Aortic smooth muscle cell (primary cell): ENCODE measurements around the genes FBXO40, MIX23 and PDIA5.

DNA sequence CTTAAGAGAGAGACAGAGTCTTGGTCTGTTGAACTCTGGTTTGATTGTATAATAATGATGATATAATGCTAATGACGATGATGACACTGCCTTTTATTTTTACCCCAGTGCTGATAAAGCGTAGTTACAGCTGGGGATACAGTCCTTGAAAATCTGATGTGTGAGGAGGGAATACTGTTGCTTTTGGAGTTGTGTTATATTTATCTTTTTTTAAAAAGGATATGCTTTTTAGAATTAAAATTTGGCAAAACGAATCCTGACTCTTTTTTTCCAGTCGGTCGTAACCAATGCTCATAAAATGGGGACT is 1.1 kb downstream of the STXBP5L start:
- RRBS, result no CpG with 5 or more reads among the region's 5 CpGs

DNA sequence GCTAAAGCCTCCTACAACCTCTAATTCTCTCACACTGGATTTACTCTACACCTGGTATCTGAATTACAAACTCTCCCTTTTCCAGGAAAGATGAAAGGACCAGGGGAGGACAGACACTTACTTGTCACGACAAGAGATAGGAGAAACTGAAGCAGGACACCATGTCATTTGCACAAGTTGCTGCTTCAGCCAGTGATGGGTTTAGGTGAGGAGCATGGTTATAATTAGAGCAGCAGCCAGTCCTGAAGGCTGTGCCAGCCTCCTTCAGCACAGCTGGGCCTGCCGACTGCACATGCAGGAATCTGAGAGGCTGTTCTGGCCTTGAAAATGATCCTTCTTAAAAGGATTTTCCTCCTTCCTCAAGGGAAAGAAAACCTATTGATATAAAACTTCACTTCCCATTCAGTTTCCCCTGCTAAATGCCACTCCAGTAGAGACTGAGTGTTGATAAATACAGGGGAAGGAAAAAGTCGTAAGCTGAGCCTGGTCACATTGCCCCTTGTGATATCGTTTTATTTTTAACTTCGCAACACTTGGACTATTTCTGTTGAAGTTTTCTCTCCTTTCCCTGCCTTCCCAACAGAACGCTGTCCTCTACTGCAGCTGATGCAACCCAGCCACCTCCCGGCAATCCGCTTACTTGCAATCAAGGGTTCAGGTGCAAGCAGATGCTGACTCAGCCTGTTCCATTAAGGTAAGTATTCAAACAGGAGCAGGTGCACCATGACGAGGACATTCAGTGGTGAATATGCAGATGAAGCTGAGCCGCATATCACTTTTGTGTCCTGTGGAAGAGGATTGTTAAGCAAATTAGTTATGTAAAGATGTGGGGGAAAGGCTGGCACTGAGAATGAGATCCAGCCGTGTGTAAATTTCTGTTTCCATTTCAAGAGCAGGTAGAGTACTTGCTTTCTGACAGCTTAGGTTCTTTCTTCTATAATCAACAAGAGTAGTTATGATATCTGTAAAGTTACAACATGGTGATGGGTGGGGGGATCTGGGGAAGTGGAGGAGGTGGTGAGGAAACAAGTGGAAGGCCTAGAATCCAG is at the start of gene FBXO40:
FBXO40 (plus strand) TSS at position 571 of the 1,049 bp plus-strand sequence.
- RRBS, result no CpG with 5 or more reads among the region's 11 CpGs

DNA sequence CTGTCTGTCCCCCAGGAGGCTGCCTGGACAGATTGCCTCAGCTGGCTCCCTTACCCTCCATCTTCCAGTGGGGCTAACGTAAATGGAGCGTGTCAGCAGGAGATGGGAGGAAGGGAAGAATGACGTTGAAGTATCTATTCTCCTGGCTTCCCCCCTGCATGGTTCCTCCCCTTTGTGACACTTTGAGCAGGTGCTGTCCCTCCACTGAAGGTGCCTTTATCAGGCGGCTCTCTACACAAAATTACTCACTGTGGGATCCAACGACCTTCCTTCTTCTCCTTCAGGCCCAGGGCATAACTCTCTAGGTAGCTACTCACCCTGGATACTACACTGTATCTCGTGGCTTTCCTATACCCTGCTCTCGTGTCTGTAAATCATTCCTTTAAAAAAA is 31.3 kb downstream of the FBXO40 start:
- RRBS, result no CpG with 5 or more reads among the region's 7 CpGs

DNA sequence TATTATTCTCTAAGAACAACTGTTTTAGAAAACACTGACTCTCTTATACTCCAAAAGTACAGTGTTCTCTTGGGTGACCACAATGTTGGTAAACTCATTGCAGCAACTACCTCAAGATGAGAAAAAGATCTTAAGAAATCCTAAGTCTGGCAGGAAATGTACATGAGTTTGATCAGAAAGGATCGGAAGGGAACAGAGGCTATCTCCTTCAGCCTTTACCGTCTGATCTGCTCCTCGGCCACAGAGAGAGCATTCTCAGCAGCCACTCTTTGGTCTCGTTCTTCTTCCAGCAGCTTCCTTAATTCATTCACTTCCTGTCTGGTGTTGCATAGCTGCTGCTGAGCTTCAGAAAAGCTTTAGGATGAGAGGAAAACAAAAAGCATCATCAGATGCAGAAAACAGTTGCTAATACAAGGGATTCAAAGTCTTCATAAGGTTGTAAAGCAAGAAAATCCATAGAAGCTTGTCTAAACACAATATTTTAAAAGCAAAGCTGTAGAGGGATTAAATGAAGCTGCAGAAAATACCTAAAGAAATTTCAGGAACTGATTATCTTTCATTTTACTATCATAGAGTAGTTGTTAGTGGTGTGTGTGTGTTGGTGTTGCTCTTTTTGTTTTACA is 6.7 kb upstream of the HCLS1 start:
- RRBS, result no CpG with 5 or more reads among the region's 4 CpGs

DNA sequence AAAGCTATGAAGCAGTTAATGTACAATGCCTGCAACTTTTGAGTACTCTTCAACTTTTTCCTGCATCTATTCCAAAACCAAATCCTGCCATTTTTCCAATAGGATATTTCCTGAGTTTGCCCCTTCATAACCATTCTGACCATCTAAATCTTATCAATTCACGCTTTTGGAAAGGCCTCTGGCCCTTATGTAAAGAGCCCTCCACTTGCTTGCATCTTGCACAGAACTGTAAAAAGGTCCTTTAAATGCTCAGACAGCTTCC is 1.1 kb downstream of the GOLGB1 start:
- RRBS, result no CpG with 5 or more reads among the region's 1 CpG

- RRBS, result no CpG with 5 or more reads among the region's 22 CpGs
Measured at GRCh38 chr3:121749786-121750407, 356 bp upstream of the GOLGB1 start.

- RRBS, result no CpG with 5 or more reads among the region's 28 CpGs
Measured at GRCh38 chr3:122382658-122383530, at the start of gene MIX23. MIX23 (minus strand) TSS chr3:122383231.

DNA sequence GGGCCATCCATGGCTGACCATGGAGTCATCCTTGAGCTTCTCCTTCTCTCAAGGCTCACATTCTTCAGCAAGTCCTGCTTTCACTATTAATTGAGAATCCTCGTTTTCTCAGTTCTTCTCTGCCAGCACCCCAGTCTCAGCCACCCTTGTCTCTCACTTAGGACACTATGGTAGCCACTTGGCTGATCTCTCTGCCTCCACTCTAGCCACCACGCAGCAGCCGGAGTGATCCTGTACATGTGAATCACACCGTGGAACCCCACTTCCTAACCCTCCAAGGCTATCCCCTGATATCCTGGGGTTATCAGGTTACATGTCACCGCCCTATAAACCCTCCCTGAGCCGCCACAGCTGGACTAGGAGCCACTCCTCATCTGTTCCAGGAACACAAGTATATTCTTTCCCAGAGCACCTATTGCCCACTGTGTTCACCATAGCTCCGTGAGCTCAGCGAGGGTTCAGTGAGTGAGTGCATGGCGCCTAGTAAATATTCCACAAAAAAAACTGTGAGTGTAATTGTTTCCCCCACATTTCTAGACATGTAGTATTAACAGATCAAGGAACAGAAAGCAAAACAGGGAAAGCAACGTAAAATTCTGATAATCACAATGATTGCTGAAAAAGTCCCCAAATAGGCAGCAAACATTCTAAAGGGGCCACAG is 712 bp upstream of the PARP14 start:
- RRBS, result no CpG with 5 or more reads among the region's 10 CpGs

- RRBS, result no CpG with 5 or more reads among the region's 5 CpGs
Measured at GRCh38 chr3:122740517-122740899, 53.1 kb downstream of the HSPBAP1 start.

DNA sequence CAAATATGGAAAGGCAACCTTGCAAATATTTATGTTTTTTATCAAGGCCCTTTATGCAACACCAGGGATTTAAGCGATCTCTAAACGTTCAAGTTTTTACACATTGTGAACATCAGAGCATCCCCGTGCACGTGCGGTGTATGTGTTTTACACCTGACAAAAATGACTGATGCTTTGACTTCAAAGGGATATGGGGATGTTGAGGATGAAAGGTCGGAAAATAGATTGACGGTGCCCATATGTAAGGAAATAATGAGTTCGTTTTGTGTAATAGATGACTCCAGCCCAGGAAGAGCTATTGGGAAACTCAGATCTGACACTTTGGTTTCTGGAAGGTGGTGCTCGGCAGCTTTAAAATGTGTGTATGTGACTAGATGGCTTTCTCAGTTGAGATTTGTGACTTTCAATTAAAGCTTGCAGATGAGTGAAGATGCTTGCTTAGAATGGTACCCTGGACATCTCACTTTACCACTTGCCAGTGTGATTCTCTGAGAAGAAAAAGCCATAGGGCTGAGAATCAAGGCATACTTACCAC is 906 bp downstream of the SLC49A4 start:
- RRBS, result no CpG with 5 or more reads among the region's 9 CpGs

- RRBS, result no CpG with 5 or more reads among the region's 7 CpGs
Measured at GRCh38 chr3:122881328-122881869, 86.5 kb downstream of the SLC49A4 start.

DNA sequence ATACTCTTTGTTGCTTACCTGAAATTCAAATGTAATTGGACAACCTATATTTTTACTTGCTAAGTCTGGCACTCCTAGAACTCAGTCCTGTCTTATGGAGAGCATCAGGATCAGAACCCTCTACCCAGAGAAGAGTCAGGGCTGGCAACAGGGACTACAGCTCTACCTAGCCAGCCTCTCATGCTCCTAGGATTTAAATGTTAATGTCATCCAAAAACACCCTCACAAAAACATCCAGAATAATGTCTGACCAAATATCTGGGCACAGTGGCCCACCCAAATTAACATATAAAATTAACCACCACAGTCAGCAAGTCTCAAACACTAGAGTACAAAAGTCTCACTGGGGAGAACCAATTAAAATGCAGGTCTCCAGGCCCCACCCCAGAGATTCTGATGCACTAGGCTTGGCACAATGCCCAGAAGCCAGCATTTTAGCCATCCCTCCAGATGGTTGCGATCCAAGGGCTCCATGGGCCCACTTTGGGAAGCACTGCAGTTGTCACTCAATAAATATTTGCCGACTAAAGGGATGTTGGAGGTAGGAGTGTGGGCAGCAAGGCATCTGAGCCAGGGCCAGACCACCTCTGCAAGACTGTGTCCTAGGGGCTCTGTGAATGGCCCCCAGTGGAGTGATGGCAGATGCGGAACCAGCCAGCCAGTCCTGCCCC is 50.0 kb downstream of the SEMA5B start:
- RRBS, result no CpG with 5 or more reads among the region's 3 CpGs

GRCh38 chr3:123066630-123067971 is at the start of gene PDIA5:
PDIA5 (plus strand) TSS chr3:123067025.
- RRBS, result 3% methylated on average over 51 of the region's 91 CpGs

DNA sequence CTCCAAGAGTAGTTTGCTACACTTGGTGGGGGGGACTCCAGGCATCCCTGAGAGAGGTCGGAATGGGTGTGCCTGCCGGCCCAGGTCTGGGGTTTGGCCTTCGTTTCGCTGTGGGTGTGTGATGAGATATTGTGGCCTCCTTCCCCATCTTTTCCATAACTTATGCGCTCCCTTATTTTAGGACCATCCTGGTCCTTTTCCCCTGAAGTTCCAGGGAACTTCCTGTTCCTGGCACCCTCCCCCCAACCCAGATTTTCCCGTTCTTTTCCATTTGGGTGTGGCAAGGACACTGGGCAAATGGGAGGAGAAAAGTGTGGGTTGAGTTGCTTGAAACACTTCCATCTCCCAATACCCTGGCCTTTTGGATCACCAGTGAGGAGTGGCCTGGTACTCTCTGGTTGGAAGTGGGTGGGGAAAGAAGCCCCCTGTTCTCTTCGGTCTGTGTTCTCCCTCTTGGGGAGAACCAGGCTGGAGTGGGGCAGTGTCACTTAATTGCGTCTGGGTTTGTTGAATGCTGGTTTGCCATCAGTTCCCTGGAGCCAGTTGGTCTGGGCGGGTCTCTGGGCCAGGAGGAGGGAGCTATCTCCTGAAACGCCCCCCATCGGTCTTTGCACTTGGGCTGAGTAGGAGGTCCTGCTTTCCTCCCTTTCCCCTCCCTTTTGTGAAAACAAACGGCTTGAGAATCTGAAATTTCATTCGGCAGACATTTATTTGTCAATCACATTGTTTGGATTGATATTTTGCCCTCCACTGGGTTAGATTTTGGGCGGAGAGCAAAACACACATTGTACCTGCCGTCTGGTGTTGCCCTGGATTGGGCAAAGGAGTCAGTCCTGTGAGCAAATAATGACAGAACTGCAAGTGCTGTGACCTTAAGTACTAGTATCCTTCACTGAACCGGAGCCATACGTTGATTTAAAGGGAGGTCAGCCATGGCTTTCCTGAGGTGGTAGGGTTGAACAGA is 1.4 kb downstream of the PDIA5 start:
- RRBS, result no CpG with 5 or more reads among the region's 17 CpGs

DNA sequence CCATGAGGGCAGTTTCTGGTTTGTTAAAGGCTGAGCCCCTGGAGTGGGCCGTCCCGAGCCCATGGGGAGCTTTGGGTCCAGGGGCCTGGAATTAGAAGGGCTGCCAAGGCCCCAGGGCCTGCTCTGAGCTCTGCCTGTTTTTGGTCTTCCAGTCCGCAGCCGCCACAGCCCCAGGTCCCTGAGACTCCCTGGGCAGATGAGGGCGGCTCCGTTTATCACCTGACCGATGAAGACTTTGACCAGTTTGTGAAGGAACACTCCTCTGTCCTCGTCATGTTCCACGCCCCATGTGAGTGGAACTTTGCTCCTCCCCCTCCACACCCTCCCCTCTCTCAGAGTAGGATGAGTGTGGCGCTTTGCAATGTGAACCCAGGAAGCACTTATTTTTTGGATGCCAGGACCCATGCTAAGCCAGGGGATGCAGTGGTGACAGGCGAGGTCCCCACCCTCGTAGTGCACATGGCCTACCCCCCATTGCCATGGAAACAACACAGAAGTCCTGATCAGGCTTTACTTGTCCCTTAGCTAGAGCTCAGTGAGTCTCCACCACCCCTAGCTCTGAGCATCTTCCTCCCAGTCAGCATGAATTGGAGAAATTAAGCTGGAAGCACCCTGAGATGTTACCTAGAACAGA is 63.6 kb downstream of the PDIA5 start:
- RRBS, result no CpG with 5 or more reads among the region's 12 CpGs

- RRBS, result no CpG with 5 or more reads among the region's 4 CpGs
Measured at GRCh38 chr3:123209298-123210276, 7.8 kb downstream of the SEC22A start.

DNA sequence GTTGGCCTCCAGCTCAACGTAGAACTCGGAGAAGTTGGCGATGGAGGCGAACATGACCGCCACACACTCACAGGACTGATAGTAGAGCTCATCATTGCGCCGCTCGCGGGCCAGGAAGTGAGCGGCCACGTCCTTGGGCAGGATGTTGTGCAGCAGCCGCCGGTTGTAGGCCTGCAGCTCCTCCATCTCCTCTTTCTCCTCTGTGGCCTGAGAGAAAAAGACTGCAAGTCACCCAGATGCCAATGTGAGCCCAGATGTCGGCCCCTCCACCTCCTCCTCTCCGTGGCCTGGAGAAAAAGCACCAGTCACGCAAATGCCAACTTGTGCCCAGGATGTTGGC is 89.4 kb downstream of the SEC22A start:
- RRBS, result no CpG with 5 or more reads among the region's 16 CpGs

GRCh38 chr3:123385814-123386492 is 62.9 kb downstream of the ADCY5 start:
- RRBS, result no CpG with 5 or more reads among the region's 12 CpGs

GRCh38 chr3:123398431-123398880 is 50.4 kb downstream of the ADCY5 start:
- RRBS, result no CpG with 5 or more reads among the region's 6 CpGs

GRCh38 chr3:123446490-123447064 is 2.3 kb downstream of the ADCY5 start:
- RRBS, result no CpG with 5 or more reads among the region's 6 CpGs